ENCODE results near the genes FAM200B, BST1 and CLRN2.

DNA sequence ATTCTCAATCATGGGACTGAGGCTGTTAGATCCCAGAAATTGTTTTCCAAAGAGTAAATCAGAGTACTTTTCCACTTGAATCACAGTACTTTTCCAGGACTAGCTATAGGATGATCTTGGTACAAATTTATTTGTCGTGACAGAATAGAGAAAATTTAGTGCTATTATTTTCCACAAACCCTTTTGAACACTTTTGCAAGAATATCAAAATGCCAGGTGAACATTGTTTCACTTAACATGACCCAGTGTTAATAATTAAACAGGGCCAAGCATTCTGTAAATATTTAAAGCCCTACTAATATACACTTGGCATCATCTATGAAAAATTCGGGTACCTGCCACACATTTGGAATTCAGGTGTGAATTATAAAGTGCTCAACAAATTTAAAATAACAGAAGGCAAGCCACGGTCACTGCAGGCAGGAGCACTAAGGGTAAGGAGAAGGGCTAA, 44.0 kb upstream of the CPEB2 start:
- PRO-cap, result no peak

DNA sequence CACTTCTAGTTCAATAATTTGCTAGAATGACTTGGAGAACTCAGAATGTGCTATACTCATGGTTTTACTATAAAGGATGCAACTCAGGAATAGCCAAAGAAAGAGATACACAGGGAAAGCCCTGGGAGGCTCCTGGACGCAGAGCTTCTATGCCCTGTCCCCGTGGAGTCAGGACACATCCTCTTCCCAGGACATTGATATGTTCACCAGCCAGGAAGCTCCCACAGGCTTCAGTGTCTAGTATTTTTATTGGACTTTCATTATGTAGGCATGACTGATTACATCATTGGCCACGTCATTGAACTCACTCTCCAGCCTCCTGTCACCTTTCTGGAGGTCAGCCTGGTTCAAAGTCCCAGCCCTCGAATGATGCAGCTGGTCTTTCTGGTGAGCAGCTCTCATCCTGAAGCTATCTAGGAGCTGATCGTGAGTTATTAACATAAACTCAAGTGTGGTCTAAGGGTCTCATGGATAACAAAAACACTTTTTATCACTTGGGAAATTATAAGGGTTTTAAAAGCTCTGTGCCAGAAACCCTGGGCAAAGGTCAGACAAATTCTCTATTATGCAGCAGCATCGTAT, 104.1 kb downstream of the CPEB2 start:
- PRO-cap, result no peak

- PRO-cap, result bidirectional peak, plus-strand start at chr4:15681664, minus-strand start at chr4:15681566; bidirectional peak, plus-strand start at chr4:15681806, minus-strand start at chr4:15681728
Observed at GRCh38 chr4:15680968-15681912, at the start of gene FAM200B. TSS of gene FAM200B (plus strand) at chr4:15681827.

- PRO-cap, result bidirectional peak, plus-strand start at chr4:15703134, minus-strand start at chr4:15703009
Observed at GRCh38 chr4:15702698-15703533, at the start of gene BST1. TSS of gene BST1 (plus strand) at chr4:15703065.

- PRO-cap, result bidirectional peak, plus-strand start at chr4:15756527, minus-strand start at chr4:15756426
Observed at GRCh38 chr4:15756150-15756749, 21.9 kb upstream of the CD38 start.

DNA sequence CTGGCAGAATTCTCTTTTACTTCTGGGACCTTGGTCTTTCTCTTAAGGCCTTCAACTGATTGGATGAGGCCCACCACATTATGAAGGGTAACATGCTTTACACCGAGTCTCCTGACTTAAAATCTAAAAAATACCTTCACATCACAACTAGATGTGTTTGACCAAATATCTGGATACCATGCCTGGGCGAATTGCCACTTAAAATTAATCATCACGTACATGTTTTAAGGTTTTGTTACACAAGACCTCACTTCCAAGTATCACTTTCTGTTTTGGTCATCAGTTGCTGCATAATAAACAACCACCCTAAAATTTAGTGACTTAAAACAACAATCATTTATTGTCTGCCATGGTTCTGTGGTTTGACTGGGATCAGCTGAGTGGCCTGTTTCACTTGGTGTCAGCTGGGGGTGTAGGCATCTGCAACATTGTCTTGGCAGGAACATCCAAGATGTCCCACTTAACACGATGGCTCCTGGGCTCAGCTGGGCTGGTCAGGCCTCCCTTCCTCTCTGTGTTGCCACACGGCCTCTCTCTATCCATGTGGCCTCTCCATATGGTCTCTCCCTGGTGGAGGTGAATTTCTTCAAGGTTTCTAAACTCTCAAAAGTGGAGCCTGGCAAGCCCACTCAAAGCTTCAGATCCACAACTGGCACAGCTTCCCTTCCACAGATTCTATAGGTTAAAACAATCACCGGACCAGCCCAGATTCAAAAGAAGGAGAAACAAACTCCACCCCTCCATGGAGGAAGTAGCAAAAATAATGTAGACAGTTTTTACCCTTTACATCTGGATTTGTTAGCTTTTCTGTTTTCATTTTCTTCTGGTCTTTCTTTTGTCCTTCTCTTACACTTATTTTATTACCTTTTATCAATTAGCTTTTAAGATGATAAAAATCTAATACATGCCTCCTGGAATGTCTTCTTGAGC, 3.7 kb downstream of the CD38 start:
- PRO-cap, result no peak

GRCh38 chr4:16081916-16082842, 1.6 kb downstream of the PROM1 start:
- PRO-cap, result no peak

GRCh38 chr4:17232549-17233247, 279.2 kb downstream of the QDPR start:
- PRO-cap, result no peak

DNA sequence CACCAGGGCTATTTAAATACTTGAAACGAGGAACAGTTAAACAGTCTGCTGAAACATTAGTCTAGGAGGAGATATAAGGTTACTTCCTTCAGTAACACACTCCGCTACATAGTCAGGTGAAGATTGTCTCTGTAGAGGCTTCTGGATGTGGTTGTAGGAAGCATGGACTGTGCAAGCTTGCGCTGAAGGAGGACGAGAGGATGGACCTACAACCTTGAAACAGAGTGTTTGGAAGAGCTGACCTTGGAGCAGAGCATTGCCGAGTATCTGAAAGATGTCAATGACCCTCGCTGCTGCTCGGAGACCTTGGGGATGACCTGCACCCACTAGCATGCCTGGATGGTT, at the start of gene CLRN2:
CLRN2 (plus strand) TSS at position 230 of the 345 bp plus-strand sequence.
- PRO-cap, result no peak

DNA sequence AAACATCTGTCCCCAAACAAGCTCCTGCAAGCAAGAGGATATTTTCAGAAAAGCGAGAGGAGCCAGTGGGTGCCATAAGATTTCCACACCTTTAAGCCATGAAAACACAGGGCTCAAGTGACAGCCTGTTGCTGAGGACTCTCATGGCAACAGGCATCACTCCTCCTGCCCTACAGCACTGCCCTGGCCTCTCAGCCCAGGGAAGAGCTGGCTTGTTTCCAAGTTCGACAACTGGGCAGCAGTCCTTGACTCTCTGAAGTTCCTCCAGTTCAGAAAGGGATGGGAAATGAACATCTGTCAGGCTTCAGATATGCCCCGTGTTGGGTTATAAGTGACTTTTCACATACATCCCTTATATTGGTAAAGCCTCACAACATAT, 9.9 kb downstream of the FAM184B start:
- PRO-cap, result no peak

GRCh38 chr4:17780394-17781025, 911 bp downstream of the FAM184B start:
- PRO-cap, result no peak

DNA sequence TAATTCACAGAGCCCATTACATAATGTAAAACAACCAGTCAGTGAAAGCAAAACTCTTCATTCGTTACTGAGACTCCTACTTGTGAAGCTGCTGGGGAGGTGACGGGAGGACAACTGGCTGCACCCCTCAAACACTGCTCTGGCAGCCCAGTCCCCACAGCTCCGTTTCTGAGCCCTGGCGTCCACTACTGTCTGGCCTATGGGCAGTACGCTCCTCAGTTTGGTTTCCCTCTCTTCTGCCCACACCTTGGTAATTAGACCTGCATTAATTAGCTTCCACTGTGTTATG, 795.5 kb upstream of the SLIT2 start:
- PRO-cap, result no peak

DNA sequence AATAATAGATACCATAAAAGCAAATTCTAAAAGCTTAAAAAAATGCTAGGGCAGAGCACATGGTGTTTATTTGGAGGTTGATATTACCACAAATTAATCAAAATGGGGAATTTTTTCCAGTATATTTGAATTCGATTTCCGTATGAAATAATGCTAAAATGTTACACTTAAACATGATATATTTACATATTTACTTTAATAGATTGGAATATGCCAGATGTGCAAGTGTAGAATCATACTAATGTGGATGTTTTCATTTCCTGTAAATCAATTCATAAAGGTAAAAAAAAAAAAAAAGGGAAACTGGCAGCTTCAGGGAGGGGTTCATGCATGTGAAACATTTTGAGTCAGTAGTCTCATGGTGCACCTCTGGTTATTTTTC, 310.0 kb upstream of the SLIT2 start:
- PRO-cap, result no peak

DNA sequence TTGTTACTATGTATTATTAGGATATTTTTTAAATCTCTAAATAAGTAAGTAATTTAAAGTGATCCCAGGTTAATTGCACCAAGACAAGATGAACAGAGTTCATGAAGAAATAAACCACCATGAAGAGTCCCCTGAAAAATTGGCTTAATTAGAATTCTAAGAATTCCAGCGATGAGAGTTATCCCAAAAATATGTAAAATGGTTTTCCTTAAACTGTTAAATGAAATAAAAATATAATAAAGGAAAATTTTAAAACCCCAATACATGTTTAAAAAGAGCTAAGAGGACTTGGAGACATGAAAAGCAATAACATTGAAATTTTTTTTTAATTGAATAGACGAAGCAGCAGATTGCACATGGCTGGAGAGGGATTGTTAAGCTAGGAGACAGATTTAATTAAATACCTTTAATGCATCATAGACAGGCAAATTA, 141.5 kb upstream of the SLIT2 start:
- PRO-cap, result no peak

GRCh38 chr4:20266695-20267167, 15.0 kb downstream of the SLIT2 start:
- PRO-cap, result no peak

- PRO-cap, result no peak
Observed at GRCh38 chr4:20617814-20618547, 82.3 kb upstream of the PACRGL start.

DNA sequence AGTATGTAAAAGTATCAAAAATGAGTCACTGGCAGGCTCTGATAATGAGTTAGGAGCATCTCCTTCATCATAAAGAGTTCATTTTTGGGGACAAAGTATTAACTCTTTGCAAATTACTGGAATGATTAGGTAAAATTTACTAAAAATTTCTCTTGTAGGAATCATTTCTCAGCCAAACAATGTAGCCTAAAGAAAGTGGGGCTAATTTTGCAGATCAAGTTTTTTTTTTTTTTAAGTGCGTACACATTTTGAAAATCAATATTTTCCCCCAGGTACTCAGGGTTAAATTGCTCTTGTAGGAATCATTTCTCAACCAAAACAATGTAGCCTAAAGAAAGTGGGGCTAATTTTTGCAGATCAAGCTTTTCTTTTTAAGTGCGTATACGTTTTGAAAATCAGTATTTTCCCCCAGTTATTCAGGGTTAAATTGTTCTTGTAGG, 421.7 kb downstream of the PACRGL start:
- PRO-cap, result no peak

DNA sequence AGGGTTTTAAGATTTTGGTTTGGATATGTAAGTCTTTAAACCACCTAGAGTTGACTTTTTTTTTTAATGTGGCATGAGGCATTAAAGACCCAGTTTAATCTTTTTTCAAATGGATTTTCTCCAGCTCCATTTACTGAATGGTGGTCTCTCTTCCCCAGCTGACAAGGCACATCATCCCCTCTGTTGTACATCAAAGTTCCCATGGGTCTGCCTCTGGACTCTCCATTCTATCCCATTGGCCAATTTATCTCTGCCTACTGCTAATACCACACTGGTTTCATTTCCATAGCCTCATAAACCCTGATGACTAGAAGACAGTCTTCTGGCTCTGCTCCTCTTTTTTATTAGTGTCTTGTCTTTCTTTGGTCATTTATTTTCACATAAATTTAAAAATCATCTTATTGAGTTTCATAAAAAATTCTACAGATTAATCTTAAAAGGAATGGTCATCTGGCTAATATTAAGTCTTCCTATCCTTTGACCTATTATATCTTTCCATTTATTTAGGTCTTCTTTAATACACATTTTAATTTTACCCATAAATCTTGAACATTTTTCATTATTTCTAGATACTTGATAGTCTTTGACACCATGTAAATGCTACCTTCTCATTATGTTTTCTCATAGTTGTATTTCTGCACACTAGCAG, 116.3 kb downstream of the ADGRA3 start:
- PRO-cap, result no peak

DNA sequence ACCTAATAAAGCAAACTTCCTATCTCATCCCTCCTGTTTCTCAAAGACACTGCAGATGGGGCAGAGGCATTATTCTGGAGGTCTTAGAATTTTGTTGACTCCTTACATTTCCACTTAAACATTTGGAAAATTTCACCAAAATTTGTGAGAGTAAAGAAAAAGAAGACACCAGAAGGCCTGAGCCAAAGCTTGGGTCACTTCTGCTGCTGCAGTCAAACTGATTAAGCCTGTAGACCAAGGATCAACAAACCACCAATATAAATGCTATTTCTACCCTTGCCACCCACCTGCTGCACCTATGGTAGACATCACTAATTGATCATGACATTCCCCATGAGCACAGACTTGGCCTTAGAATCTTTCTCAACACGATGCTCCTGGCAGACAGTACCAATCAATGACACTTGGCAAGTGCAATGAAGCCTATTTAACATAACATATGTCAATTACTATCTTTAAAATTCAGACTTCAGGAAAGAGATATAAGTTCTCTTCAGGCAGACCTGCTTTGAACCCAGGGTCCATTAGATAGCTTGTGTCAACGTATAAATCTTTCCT, 69.0 kb downstream of the PPARGC1A start:
- PRO-cap, result no peak

DNA sequence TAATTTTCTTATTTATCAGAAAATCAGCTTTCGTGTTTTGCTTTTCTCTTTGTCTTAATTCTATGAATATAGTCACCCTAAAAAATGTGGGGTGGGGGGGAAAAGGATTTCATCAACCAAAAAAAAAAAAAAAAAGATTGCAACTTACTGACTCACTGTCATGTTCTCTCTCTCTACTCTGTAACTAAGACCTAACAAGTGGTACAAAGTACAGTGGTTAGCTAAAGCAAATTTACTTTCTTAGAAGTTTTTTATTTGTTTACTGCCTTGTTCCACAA, 271.9 kb downstream of the DHX15 start:
- PRO-cap, result no peak

Measured in paraaortic lymph node (tissue), 1 donor.